ENCODE measurements around the gene C21orf58.

GRCh38 chr21:45541400-45542247 is 616 bp downstream of the SLC19A1 start:
- PRO-cap: bidirectional peak, plus-strand start at chr21:45541720, minus-strand start at chr21:45541707; bidirectional peak, plus-strand start at chr21:45541943, minus-strand start at chr21:45541846

GRCh38 chr21:45590080-45591413 is 48.3 kb upstream of the SLC19A1 start:
- PRO-cap: no peak

DNA sequence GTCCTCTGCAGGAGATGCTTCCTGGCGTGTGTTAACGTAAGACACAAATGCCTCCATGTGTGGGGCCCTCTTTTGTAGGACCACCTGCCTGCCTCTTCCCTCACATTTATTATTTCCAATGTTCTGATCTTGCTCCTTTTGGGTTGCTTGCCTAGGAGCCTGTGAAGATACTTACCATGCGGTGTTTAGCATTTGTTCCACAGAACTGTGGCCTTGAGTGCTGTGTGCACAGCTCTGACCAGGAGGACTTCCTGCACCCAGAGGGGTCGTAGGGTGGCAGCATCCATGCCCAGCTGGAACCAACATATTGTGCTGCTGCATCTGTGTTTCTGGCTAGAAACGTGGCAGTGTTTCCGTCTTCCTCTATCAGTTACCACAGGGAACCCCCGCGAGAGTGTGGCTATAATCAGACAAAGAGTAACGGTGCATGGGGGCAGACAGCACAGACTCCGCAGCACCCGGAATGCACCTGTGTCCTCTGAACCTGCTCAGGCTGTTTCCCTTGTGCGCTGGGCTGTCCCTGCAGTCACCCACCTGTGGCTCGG is 11.6 kb upstream of the PCBP3 start:
- PRO-cap: no peak

GRCh38 chr21:45886459-45887725 is 94.7 kb upstream of the COL6A1 start:
- PRO-cap: no peak

DNA sequence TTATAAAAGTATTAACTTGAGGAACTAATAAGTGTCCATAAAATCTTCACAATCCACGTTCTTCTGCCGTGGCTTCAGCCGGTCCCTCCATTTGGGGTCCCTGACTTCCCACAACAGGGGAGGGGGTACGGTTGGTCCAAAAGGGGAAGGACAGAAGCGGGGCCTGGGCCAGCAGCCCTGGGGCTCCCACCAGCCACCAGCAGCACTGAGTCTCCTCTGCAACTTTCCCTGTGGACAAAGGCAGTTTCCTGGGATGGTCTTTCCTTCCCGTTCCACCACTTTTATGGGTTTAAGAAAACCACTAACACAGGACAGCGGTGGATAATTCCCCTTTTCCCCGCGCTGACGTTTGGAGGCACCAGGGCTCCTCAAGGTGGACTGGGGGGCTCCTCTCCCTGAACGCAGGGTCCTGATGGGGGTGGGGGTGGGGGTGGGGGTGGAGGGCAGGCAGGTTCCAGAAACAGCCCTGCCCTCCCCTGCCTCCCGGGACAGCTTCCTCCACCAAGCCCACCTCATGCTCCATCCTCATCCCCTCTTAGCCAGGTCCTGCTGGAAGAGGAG is 4.9 kb upstream of the COL6A1 start:
- PRO-cap: no peak

- PRO-cap: no peak
These were observed 4.3 kb upstream of the COL6A1 start for GRCh38 chr21:45977183-45977814.

DNA sequence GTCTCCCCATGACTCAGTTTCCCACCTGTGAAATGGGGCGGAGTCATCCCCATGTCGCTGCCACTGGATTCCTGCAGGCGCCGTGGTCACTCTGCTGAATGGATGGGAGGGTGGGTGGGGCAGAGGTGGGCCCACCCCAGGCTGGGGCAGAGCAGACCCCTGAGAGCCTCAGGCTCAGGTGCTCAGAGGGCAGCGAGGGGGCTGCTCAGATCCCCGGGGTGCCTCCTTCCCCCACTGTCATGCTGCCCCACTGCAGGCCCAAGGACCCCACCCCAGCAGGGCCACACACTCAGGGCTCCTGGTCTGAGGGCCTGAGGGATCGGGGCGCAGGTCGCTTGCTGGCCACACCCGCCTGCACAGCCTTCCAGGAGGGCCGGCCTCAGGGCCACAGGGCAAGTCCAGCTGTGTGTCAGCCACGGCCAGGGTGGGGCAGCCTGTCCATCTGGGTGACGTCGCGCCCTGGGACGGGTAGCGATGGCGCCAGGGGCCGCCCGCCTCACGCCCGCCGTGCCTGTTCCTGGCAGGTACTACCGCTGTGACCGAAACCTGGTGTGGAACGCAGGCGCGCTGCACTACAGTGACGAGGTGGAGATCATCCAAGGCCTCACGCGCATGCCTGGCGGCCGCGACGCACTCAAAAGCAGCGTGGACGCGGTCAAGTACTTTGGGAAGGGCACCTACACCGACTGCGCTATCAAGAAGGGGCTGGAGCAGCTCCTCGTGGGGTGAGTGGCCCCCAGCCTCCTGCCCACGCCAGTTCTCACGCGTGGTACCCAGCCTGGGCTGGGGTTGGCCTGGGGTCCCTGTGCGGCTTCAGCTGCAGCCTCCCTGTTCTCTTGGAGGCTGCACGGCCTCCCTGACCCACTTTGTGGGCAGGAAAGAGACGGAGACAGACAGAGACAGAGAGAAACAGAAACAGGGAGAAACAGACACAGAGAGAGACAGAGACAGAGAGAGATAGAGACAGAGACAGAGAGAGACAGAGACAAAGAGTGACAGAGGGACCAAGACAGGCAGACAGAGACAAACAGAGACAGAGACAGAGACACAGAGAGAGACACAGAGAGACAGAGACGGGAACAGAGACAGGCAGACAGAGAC is 2.5 kb downstream of the COL6A1 start:
- PRO-cap: no peak

DNA sequence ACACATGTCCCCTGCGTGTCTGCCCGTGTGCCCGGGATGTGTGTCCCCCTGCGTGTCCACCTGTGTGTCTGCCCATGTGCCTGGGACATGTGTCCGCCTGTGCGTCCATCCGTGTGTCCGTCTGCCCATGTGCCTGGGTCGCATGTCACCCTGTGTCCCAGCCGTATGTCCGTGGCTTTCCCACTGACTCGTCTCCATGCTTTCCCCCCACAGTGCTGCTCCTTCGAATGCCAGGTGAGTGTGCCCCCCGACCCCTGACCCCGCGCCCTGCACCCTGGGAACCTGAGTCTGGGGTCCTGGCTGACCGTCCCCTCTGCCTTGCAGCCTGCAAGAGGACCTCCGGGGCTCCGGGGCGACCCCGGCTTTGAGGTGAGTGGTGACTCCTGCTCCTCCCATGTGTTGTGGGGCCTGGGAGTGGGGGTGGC is 5.7 kb downstream of the COL6A1 start:
- PRO-cap: no peak

GRCh38 chr21:46056406-46057319 is 41.2 kb upstream of the COL6A2 start:
- PRO-cap: no peak

GRCh38 chr21:46126257-46126980 is 28.5 kb downstream of the COL6A2 start:
- PRO-cap: no peak

GRCh38 chr21:46128007-46128908 is 27.1 kb downstream of the FTCD start:
- PRO-cap: no peak

DNA sequence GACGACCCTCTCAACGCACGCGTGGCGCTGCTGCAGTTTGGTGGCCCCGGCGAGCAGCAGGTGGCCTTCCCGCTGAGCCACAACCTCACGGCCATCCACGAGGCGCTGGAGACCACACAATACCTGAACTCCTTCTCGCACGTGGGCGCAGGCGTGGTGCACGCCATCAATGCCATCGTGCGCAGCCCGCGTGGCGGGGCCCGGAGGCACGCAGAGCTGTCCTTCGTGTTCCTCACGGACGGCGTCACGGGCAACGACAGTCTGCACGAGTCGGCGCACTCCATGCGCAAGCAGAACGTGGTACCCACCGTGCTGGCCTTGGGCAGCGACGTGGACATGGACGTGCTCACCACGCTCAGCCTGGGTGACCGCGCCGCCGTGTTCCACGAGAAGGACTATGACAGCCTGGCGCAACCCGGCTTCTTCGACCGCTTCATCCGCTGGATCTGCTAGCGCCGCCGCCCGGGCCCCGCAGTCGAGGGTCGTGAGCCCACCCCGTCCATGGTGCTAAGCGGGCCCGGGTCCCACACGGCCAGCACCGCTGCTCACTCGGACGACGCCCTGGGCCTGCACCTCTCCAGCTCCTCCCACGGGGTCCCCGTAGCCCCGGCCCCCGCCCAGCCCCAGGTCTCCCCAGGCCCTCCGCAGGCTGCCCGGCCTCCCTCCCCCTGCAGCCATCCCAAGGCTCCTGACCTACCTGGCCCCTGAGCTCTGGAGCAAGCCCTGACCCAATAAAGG is 23.1 kb downstream of the FTCD start:
- PRO-cap: no peak

GRCh38 chr21:46142390-46143008 is 12.9 kb downstream of the FTCD start:
- PRO-cap: no peak

DNA sequence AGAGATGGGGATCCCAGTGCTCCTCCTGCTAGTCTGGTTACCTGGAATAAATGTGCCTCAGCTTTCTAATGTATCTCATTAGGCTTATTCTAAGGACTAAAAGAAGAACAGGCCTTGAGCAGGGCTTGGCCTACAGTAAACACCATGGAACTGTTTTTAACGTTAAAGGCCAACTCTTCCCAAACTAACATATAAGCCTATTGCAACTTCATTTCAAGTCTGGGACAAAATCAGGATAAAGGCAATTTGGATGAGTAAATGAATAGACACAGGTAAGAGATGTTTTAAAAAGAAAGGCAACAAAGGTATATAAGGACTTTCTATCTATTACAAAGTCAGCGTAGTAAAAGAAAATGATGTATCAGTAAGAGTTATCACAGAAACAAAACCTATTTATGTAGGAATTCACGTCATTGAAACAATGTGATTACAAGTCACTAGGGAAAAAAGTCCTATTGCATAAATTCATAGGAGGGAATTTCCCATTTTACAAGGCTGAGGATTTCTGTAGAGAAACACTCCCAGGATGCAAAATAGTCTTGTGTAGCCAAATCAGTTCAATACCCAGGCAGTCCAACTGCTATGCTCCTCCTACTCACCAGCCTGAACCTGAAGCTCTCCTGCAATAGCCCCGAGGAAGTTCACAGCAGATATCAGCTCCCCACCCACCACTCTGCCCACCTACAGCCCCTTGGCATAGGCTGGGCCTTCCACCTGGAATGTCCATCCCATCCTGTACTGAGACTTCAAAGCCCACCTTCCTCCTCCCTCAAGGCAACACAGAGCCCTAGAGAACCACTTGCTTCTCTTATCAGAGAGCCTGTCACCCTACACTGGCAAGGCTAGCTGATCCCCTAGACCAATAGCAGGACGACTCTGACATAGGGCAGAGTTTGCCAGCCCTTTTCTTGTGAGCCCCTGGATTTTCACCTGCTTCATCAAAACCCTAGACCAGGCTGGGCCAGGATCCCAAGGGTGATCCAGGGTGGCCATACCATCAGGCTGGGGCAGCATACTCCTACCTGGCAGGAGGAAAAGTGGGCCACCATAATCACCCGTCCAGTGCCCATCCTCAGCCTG is 1.7 kb downstream of the LSS start:
- PRO-cap: no peak

DNA sequence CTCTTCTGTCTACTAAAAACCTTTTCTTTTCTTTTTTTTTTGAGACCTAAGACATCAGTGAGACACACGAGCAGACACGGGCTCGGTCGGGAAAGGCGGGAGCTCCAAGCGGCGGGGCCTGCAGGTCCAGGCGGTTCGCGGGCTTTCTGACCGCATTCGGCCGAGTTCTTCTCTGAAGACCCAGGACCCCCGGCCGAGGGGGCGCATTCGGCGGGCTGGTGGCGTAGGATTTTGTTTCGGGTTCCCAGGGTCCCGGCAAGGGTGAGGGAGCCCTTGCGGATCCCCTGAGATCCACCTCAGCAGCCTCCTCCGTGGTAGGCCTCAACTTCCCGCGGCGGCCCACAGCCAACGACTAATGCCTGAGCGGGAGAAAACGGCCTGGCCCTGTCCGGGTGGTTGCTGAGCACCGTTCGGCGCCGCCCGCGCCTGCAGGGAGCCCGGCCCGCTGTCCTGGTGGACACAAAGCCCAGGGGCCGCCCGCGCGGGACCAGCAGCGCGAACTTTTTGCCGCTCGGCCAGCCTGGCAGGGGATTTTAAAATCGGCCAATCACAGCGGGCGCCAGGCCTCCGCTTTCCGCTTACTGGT is at the start of gene C21orf58:
Gene C21orf58 (minus strand): TSS at position 506 of the 586 bp plus-strand sequence.
- PRO-cap: bidirectional peak, plus-strand start at position 57 of the sequence, minus-strand start outside the sequence; bidirectional peak, plus-strand start outside the sequence, minus-strand start at position 506 of the sequence

DNA sequence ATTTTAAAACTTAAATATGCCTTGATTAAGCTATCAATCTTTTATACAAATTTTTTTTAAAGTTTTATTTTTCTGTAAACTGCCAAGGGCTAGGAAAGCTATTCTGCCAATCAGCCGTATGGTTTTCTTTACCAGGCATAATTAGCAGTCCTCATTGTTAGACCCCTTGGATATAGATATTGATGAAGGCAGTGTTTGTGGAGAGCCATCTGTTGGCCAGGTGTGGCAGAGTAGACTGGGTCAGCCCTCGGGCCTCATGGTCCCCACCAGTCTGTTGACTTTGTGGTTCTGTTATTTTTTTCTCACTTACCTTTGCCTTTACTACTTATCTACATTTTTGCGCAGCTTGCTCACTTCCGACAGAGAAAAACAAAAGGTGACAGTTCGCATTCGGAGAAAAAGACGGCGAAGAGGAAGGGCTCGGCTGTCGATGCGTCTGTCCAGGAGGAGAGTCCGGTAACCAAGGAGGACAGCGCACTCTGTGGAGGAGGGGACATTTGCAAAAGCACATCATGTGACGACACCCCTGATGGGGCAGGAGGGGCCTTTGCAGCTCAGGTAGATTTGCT is 2.2 kb downstream of the PCNT start:
- PRO-cap: no peak

DNA sequence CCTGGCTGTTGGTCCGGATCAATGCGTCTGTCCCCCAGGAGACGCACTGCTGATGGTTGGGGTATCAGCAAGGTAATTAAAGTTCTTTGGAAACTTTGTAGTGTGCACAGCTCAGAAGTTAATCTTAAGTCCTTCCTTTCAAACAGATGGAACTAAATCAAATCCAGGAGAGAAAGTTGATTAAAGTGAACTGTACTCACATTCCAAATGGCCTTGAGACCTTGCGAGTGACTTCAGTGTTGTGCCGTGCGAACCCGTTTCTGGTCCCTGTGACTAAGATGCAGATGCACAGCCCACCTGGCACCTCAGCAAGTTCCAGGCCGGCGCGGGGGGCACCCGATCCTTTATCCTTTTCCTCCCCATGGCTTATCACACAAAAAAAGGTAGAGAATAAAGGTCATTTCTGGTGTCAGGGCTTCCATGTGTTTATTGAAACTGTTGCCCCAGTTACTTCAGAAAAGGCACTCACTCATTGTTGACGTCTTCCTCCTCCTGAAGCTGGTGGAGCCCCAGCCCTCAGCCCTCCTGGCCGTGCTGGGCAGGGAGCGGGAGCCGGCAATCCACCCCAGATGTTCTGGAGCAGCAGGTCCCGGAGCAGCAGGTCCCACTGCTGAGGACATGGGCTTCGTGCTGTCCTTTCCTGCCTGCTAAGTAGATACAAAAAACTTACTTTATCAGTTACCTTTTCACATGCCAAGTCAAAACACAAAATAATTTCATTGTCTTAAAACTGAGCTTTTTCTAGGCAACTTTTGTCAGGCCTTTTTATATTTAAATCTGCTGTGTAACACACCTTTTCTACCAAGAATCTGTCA is 53.0 kb downstream of the PCNT start:
- PRO-cap: no peak

DNA sequence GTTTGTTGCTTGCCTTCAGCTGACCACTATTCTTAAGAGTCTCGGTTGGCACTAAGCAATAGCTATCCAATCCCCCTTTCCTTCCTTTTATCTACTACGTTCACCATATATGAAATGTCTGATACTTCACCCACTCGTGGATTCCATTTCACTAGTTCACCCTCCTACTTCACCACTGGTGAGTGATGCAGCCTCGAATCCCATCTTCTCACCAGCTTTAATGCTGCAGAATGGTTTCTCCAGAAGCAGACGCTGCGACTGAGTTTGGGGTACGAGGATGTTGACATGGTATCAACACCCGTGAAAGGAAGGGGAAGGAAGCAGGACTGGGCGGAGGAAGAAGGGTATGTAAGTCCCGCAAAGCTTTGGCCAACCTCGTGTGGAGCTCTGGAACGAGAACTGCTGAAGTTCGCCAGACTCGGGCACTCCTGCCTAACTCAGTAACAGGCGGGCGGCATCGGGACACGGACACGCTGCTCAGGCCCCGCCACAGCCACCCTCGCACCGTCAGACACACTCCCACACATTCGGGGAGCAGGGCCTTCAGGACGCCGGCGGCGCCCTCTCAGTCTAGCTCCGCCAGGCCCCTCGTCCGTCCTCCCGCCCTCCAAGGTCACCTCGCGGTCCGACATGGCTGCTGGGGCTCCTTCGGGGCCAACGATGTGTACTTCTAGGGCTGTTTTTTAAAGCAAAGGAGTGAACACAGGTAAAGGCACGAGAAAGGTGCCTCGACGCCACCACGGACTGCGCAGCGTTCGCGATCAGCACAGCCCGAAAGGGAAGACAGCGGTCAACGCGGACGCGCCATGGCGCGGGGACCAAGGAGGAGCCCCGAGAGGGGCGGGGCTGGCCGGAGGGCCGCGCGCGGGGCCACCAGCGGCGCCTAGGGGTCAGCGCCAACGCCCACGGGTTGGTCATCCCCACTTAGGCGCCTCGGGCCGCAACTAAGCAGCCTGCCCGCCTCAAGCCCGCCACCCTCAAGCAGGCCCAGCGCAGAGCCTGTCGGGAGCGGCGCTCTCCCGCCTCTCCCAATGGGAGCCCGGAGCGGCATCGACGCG is 652 bp upstream of the DIP2A start:
- PRO-cap: bidirectional peak, plus-strand start at position 440 of the sequence, minus-strand start at position 232 of the sequence; bidirectional peak, plus-strand start at position 524 of the sequence, minus-strand start at position 515 of the sequence; bidirectional peak, plus-strand start outside the sequence, minus-strand start at position 979 of the sequence

- PRO-cap: no peak
These were observed 56.5 kb downstream of the DIP2A start for GRCh38 chr21:46515054-46515630.

- PRO-cap: no peak
These were observed 56.1 kb downstream of the S100B start for GRCh38 chr21:46548522-46549391.